Gastrocnemius medialis (tissue), 3 donors: ENCODE results near the gene UBE2V1.

- PRO-cap = no peak
- RAMPAGE, long total RNA, 3 experiments = no peak in any of the 3 experiments
Measured at GRCh38 chr20:49236063-49236563, 16.9 kb downstream of the DDX27 start.

DNA sequence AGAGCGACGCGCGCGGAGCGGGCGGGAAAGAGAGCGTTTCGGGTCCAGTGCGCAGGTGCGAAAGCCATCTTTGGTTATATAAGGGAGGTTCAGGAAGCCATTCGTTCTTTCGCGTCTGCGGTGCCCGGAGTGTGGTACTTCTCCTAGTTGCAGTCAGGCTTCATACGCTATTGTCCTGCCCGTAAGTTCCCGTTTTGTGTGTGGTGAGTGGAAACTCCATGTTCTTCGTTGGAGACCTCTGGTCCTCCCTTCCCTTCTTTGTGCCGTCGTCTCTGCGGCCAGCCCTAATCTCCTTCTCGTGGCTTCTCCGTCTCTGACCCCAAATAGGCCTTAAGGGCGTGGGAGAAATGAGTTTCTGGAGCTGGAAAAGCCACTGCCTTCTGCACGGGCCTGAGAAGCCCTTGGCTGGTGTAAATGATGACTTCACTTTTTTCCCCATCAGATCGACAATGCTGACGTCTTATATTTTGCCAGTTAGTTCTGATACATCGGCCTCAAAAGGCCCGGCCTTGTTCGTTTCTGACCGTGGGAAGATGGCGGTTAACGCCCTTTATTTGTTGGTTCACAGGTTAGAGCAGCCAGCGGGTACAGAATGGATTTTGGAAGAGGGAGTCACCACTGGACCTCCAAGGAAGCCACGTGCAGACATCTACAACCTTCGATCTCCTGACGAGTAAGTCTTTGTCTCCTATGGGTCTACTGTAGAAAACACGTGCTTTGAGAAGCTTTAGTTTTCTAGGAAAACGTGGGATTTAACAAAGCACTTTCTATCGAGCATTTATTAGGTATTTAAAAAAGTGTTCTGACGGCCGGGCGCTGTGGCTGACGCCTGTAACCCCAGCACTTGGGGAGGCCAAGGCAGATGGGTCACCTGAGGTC is 918 bp upstream of the ZNFX1 start:
- PRO-cap = bidirectional peak, plus-strand start at position 107 of the sequence, minus-strand start outside the sequence
- RAMPAGE, long total RNA, 3 experiments = start-site peak on the plus strand in 3 of 3 experiments, centred at positions 106 to 109 of the sequence, 368 to 875 reads per replicate

DNA sequence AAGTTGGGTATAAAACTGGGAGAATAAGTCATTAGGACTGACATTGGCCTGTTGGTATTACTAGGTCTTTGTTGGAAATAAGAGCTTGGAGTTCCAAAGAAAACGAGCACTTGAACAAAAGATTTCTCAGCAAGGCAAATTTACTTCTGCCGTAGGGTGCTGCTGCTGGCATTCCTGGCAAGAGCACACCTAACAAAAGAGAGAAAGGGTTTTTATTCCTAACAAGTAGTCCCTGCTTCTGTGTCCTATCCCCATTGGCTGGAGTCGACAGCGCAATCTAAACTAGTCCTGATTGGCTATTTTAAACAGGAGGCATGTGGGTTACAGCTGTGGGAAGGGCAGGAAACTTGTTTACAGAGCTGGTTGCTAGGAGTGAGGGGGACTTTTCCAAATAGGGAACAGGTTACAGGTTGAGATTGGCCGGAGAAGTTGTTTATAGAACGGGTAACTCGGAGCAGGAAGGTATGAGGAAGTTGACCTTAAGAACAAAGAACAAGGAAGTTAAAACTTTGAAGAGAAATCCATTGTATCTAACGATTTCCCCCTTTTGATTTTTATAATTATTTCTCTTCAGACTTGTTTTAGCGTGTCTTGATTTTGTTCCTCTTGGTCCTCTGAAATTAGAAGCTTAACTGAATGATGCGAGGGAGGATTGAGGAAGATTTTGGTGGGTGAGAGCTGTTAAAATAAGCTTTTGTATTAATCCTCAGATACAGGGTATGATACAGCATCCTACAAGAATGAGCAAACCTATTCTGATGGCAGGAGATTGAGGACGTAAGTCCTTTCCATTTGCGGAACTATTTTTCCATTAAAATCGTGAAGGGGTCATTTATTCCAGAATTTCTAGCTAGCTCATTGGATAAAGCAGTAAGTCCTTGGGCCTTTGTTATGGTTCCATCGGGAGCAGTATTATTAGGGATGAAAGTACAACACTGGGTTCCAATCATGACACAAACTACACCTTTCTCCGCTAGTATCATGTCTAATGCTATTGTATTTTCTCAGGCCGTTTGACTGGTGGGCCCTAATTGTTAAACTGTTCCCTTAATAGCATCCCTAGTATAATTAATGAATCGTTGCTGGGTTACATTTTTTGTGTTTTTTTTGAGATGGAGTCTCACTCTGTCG is 3.5 kb upstream of the ZNFX1 start:
- PRO-cap = no peak
- RAMPAGE, long total RNA, 3 experiments = no peak in any of the 3 experiments

GRCh38 chr20:49288008-49288619 is 10.3 kb upstream of the ZNFX1 start:
- PRO-cap = no peak
- RAMPAGE, long total RNA, 3 experiments = no peak in any of the 3 experiments

GRCh38 chr20:49356494-49357084 is 78.7 kb upstream of the ZNFX1 start:
- PRO-cap = no peak
- RAMPAGE, long total RNA, 3 experiments = no peak in any of the 3 experiments

DNA sequence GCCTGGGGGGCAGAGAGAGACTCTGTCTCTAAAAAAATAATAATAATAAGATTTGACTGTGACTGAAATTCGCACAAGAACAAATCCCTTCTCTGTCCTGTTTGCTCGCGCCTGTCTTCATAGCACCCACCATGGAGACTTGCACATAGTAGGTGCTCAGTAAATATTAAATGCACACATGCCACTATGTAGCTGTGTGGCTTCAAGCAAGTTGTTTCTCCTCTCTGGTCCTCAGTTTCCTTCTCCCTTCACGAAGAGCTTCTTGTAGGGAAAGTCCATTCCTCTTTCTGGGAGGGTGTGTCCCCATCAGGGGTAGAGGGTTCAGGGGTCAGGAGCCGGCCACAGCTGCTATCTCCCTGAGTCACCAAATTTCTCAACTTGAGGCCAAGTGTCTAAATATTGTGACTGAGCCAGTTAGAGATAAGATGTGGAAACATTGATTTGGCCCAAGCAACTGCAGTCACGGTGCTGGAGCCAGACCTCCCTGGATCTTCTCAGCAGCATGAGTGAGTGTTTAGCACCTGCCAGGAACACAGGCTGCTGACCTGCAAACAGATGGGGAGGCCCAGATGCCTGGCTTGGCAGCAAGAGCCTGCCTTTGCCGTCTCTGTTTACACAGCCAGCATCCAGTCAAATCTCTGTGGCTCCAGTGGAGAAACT is 15.5 kb upstream of the PTGIS start:
- PRO-cap = no peak
- RAMPAGE, long total RNA, 3 experiments = no peak in any of the 3 experiments

DNA sequence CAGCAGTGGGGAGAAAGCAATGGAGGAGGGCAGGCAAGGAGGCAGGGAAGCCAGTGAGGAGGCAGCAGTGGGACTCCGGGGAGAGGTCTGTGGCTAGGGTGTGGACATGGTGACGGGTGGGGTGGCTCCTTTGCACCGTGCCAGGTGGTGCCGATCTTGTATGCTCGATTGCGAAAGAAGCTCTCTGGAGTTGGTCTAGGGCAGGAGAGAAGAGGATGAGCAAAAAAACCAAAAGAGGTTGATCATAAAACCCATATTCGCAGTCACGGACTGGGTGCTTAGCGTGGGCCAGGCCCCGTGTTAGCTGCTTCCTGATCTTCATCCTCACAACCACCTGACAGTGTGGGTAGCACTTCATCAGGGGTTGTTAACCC is 16.8 kb upstream of the PTGIS start:
- PRO-cap = no peak
- RAMPAGE, long total RNA, 3 experiments = no peak in any of the 3 experiments

GRCh38 chr20:49659980-49660536 is 53.6 kb downstream of the B4GALT5 start:
- PRO-cap = no peak
- RAMPAGE, long total RNA, 3 experiments = no peak in any of the 3 experiments

DNA sequence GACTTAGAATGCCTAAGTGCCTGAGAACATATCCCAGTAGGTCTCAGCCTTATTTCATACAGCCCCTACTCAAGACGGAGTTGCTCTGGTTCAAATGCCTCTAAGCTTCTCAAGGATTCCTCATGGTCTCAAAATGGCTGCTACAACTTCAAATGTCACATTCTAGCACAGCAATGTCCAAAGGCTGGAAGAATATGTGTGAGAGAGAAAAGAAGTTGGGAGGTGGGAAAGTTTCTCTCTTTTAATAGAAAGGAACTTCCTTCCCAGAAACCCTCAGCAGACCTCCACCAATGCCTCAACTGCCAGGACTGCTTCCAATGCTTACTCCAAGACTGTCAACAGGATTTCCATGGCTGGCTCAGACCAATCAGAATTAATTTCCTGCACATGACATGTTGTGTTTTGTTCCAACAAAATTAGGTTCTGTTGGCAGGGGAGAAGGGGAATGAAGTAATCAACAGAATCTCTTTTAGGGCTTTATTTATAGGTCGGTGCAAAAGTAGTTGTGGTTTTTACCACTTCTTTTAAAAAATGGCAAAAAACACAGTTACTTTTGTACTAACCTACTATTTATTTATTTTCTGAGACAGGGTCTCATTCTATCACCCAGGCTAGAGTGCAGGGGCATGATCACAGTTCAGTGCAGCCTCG is 46.4 kb upstream of the SLC9A8 start:
- PRO-cap = no peak
- RAMPAGE, long total RNA, 3 experiments = no peak in any of the 3 experiments

- PRO-cap = no peak
- RAMPAGE, long total RNA, 3 experiments = no peak in any of the 3 experiments
Measured at GRCh38 chr20:49768138-49769033, 44.2 kb upstream of the SLC9A8 start.

DNA sequence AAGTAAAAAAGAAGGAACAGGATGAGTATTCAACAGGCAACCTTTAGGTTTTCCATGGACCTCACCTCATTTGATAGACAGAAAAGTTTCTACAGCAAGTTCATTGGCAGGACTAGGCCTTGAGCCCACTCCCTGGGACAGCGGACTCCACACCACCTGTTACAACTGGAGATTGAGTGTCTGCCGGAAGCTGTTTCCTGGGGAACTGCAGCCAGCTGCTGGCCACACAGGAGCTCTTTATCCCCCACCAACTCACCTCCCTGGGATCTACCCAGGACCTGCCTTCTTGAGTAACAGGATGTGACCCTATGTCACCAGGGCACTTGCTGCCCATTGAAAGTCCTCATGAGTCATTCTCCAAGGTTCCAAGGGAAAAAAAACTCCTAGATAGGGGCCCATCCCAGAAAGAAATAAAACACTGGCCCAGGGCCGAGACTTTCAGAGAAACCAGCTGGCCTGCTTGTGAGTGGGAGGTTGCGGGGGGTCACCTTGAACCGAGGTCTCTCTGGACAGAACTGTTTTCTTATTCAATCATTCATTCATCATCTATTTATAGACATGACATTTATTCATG is 37.4 kb upstream of the SLC9A8 start:
- PRO-cap = bidirectional peak, plus-strand start at position 441 of the sequence, minus-strand start at position 154 of the sequence
- RAMPAGE, long total RNA, 3 experiments = start-site peak on the minus strand in 1 of 3 experiments, centred at position 211 of the sequence, 385 reads per replicate

- PRO-cap = no peak
- RAMPAGE, long total RNA, 3 experiments = no peak in any of the 3 experiments
Measured at GRCh38 chr20:49895516-49895916, 19.8 kb downstream of the SPATA2 start.

- PRO-cap = no peak
- RAMPAGE, long total RNA, 3 experiments = no peak in any of the 3 experiments
Measured at GRCh38 chr20:49896077-49896709, 19.1 kb downstream of the SPATA2 start.

DNA sequence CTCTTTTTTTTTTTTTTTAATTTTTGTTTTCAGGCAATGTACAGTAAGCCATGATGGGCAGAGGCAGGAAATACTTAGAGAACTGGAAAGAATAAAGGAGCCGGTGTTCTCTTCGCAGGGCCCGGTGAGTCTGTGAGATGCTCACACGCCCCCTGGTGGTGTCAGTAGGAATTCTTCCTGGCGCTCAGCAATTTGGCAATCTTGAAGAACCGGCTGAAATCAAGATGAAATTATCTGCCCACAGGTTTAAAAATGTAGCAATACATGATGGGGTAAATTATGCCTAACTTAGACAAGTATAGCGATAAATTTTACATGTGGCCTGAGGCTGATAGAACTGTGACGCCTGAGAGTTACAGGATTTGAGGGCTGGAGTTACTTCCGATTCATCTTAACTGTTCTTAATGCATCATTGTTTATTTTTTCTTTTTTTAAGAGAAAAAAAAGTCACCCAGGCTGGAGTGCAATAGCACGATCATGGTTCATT is 7.5 kb upstream of the RNF114 start:
- PRO-cap = no peak
- RAMPAGE, long total RNA, 3 experiments = no peak in any of the 3 experiments

DNA sequence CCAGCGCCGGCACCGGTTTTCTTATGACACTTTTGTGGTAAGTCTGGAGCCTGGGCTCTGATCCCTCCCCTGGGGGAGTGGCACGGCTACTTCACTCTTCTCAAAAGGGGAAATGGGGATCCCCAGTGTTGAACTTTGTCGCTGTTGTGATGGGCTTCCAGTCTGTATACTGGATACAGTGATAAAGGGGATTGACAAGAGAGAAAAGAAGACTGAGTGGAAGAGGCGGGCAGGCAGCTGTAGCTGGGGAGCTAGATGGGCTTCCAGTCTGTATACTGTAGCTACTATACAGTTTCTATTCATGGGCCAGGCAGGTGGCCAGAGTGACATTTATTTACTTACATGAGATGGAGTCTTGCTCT is 13.1 kb downstream of the RNF114 start:
- PRO-cap = no peak
- RAMPAGE, long total RNA, 3 experiments = no peak in any of the 3 experiments

- PRO-cap = no peak
- RAMPAGE, long total RNA, 3 experiments = no peak in any of the 3 experiments
Measured at GRCh38 chr20:50003065-50003612, 20.4 kb downstream of the SNAI1 start.

DNA sequence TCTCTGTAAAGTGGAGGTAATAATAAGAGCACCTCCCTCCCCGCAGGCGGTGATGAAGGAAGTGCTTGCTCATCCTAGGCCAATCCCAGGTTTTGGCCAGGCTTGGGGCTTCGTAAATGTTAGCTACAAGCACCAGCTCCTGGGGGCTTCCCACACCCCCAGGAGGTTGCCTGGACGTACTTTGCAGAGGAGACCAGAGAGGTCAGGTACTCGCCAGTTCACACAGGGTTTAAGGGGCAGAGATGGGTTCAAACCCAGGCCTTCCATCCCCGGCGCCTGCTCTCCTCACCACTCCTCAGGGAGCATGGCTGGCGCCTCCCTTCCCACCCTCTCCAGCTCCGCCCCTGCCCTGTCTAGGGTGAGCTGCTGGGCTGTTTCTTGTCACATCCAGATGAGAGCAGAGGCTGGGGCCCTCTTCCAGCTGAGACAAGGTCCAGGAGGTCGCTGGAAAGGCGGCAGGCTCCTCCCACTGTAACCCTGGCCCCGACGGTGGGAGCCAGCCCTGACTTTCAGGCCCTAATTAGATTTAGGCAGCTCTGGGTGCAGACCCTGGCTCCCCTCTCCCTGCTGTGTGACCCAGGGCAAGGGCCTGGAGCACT is 33.1 kb downstream of the SNAI1 start:
- PRO-cap = no peak
- RAMPAGE, long total RNA, 3 experiments = no peak in any of the 3 experiments

DNA sequence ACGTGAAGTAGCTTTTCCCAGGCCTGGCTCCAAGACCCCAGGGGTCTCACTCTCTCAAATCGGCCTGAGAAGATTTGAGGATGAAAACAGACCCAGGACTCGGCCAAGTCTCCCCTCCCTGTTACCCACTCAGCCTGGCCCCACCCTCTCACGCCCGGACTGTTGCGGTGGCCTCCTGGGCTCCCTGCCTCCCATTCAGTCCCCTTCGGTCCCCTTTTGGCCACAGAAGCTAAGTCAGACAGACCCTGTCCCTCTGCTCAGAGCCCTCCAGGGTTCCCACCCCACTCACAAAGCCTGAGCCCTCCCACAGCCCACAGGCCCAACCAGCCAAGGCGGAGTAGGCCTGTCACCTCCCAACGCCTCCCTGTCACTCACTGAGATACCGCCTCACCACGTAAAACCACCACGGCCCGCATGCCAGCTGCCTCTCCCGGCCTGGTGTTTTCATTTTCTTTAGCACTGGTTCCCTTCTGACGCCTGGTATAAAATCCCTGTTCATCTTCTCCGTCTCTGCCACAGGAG is 58.3 kb downstream of the SNAI1 start:
- PRO-cap = no peak
- RAMPAGE, long total RNA, 3 experiments = no peak in any of the 3 experiments

DNA sequence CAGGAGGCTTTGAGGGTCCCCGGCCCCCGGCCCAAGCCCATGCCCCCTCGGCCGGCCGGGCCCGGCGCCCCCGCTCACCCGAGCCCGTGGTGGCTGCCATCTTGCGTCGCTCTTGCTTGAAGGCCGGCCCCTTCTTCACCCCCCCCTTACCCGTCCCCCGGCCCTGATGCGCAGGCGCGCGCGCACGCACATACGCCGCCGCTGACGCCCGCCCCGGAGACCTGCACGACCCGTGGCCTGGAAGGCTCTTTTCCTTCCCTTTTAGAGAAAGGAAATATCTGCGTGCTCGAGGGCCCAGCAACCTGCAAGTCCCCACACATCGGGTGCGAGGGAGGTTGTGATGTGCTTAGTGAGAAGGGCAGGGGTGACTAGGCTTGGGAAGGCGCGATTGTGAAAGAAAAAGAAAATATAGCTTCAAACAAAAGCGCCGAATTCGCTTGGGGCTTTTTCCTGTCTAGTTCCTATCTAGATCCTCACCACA is at the start of gene UBE2V1:
Gene UBE2V1, minus strand, starts transcription at position 122 of the 481 bp plus-strand sequence.
- PRO-cap = bidirectional peak, plus-strand start at position 218 of the sequence, minus-strand start at position 111 of the sequence
- RAMPAGE, long total RNA, 3 experiments = start-site peak on the minus strand in 3 of 3 experiments, centred at positions 117 to 129 of the sequence, 1,290 to 4,332 reads per replicate

- PRO-cap = no peak
- RAMPAGE, long total RNA, 3 experiments = no peak in any of the 3 experiments
Measured at GRCh38 chr20:50152818-50153147, 740 bp downstream of the PEDS1 start.